Endothelial cell of umbilical vein (primary cell): ENCODE measurements around a stretch of chr22.

GRCh38 chr22:46027063-46028065 is 50.4 kb upstream of the WNT7B start:
- PRO-cap: bidirectional peak, plus-strand start at chr22:46027423, minus-strand start at chr22:46027446; bidirectional peak, plus-strand start at chr22:46027660, minus-strand start at chr22:46027525
CAGE:
- cytosol, long polyA minus RNA: no peak
- cytosol, long polyA plus RNA: no peak
- long polyA plus RNA: no peak
- nucleus, long polyA minus RNA: no peak
- nucleus, long polyA plus RNA: no peak

- PRO-cap: bidirectional peak, plus-strand start at chr22:46053558, minus-strand start at chr22:46053462; bidirectional peak, plus-strand start at chr22:46053843, minus-strand start at chr22:46053796
CAGE:
- cytosol, long polyA minus RNA: start-site peak on the plus strand at chr22:46053531-46053854, 12 reads
- cytosol, long polyA plus RNA: no peak
- long polyA plus RNA: no peak
- nucleus, long polyA minus RNA: start-site peak on the plus strand at chr22:46053847-46053864, 50 reads
- nucleus, long polyA plus RNA: no peak
Measured at GRCh38 chr22:46053210-46054001, 76.4 kb upstream of the WNT7B start.

DNA sequence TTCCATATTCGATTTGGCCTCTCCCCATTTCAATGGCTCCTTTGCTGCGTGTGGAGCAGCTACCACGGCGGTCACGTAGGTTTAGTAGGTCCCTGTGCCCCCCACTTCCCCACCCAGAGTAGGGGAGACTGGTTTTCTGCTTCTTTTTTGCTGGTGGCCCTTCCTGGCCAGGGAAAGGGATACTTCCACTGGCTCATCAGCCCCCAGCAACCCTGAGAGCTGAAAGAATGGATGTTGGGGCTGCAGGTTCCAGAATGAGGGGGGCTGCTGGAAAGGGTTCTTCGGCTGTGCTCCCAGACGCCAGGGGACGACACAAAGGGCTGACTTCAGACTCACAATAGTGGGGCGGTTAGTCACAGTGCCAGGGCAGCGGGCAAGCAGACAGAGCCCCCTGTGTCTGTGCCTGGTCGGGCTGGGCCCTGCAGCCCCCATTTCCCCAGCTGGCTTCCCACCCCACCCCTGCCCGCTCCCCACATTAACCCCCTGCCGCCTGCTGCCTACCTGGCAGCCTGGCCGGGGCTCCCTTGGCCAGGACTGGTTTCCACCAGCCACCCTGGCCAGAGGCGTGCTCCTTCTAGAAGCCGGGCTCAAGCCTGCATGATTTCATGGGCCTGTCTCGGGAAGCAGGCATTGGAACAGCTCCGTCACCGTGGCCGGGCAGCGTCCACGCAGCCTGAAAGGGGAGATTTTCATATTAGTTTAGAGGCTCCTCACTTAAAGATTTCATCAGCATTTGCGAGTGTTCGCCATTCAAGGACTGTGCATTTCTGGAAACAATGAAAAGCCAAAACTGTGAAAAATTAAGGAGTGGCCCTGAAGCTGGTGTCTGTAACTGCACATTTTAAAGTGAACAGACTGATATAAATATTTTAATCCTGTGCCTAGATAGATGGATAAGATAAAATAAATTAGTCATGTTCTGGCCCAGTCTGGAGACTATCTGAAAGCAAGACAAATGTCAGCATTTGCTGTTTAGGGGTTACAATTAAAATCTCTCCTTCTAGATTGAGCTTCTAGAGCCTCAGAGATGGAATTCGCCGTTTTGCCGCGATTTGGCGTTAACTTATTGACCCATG is 79.2 kb upstream of the WNT7B start:
- PRO-cap: bidirectional peak, plus-strand start at position 352 of the sequence, minus-strand start at position 312 of the sequence
CAGE:
- cytosol, long polyA minus RNA: no peak
- cytosol, long polyA plus RNA: no peak
- long polyA plus RNA: no peak
- nucleus, long polyA minus RNA: no peak
- nucleus, long polyA plus RNA: no peak

DNA sequence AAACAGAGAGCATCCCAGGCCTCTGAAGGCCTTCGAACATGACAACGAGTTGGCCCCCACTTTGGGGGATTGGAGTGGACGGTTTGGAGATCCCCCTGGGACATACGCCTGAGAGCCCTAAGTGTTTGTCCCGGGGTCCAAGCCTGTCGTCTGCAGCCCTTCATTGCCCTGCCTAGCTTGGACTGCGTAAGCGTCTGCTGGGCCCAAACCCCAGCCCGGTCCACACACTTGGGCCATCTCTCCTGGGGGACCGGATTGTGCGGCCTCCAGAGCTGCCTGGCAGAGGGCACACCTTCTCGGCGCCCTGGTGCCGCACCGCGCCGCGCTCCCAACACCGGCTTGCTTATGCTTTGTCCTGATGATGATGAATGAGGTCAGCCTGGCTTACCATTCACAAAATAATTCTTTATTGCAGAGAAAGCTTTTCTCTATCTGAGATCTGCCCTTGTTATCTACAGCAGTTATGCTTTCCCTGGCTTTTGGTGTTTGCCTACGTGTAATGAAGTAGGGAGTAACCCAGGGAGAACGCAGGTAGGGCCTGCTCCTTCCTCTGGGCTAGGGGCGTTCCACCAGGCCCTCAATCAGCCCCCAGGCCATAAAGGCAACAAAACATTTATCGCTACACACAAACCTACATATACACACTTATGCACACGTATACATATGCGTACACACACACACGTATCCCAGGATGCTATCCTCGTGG is 85.9 kb upstream of the PPARA start:
- PRO-cap: no peak
CAGE:
- cytosol, long polyA minus RNA: no peak
- cytosol, long polyA plus RNA: no peak
- long polyA plus RNA: no peak
- nucleus, long polyA minus RNA: no peak
- nucleus, long polyA plus RNA: no peak

DNA sequence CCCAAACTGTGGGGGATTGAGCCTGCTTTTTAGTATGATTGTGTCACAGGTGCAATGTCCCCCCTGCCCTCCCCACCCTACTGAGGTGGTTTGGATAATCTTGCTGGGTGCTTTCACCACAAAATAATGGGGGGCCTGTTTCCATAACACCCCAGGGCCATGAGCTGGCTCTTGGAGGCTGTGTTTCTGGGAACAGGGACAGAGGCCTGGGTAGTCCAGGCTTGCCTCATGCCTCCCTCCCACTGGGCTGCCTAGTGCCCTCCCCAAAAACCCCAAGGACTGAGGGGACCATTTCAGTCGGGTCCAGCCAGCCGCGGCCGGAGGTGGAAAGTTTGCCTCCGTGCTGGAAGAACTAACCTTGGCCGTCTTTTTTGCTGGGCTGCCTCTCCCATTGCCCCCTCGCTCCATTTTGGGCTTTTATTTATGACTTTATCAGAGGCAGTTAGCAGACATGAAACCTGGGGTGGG is 76.8 kb upstream of the PPARA start:
- PRO-cap: unidirectional peak, plus-strand start at position 296 of the sequence
CAGE:
- cytosol, long polyA minus RNA: no peak
- cytosol, long polyA plus RNA: no peak
- long polyA plus RNA: no peak
- nucleus, long polyA minus RNA: no peak
- nucleus, long polyA plus RNA: no peak

DNA sequence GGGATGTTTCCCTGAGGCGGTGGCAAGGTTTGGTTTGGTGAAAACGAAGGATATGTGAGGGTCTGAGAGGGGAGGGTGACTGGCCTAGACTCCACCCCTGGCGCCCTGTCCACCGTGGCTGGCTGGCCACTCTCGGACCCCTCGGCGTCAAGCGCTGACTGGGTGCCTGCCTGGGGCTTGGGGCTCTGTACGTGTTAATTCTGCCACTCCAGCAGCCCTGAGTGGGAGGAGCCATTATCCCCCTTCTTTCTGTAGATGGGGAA is 70.9 kb upstream of the PPARA start:
- PRO-cap: no peak
CAGE:
- cytosol, long polyA minus RNA: no peak
- cytosol, long polyA plus RNA: no peak
- long polyA plus RNA: no peak
- nucleus, long polyA minus RNA: no peak
- nucleus, long polyA plus RNA: no peak

DNA sequence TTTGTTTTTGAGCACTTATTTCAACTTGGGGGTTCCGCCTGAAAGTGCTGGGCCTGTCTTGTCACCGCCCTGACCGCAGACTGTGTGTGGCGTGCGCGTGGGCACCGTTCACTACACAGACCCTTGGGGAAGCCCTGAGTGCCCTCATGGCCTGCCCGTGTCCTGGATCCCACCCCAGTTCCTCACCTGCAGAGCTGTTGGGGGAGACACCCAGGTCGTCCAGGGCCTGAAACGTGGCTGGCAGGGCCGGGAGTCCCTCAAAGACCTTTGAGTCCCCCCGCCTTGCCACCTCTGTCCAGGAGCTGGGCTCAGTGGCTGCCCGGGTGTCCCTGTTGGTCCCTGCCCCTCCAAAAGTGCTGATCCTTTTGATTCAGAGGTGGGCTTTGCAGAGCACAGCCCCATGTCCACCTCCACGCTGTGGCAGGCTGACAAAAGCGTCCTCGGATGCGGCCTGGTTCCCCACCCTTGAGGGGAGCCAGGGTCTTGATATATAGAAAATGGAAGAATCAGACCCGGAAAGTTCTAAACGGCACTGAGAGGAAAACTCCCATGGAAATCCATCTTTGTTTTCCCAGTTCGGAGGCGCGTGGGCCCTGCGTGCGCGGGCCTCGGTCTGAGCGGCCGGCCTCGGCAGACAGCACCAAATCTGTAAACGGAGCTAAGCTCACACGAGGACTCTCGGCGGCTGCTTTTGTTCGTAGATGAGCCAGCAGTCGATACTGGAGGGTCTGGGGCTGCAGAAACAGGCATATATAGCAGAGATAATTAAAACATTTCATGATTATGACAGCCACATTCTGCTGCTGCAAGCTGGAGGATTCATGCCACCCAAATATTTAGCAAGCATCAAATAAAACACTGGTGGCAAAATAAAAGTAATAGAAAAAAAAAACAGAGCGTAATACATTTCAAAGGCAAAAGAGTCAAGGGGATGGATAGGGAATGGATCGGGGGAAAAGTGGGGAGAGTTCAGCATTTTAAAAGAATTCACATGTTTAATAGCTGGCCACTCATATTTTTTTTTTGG is 68.6 kb upstream of the PPARA start:
- PRO-cap: no peak
CAGE:
- cytosol, long polyA minus RNA: start-site peak on the plus strand centred at position 663 of the sequence, 78 bp wide, 6 reads; start-site peak on the plus strand centred at position 912 of the sequence, 100 bp wide, 7 reads
- cytosol, long polyA plus RNA: no peak
- long polyA plus RNA: no peak
- nucleus, long polyA minus RNA: no peak
- nucleus, long polyA plus RNA: no peak

- PRO-cap: no peak
CAGE:
- cytosol, long polyA minus RNA: no peak
- cytosol, long polyA plus RNA: no peak
- long polyA plus RNA: no peak
- nucleus, long polyA minus RNA: no peak
- nucleus, long polyA plus RNA: no peak
Measured at GRCh38 chr22:46171948-46172562, 21.7 kb downstream of the PPARA start.

- PRO-cap: no peak
CAGE:
- cytosol, long polyA minus RNA: no peak
- cytosol, long polyA plus RNA: no peak
- long polyA plus RNA: no peak
- nucleus, long polyA minus RNA: no peak
- nucleus, long polyA plus RNA: no peak
Measured at GRCh38 chr22:46225190-46226163, 24.6 kb downstream of the CDPF1 start.

DNA sequence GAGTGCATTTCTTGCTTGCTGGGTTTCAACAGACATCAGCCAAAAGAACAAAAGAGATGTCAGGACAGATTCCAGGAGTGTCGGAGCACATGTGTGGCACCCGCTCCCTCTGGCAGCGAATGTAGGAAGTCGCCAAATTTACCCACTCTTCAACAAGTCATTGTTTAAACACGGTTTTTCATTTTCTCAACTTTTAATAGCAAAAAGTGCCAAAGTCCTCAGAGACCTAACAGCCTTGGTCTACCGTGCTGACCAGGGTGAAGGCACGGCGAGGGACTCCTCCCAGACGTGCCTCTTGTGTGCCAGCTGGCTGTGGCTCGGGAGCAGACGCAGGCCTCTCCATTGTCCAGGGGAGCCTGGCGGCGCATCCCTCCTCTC is 11.7 kb downstream of the CDPF1 start:
- PRO-cap: no peak
CAGE:
- cytosol, long polyA minus RNA: no peak
- cytosol, long polyA plus RNA: no peak
- long polyA plus RNA: no peak
- nucleus, long polyA minus RNA: no peak
- nucleus, long polyA plus RNA: no peak

GRCh38 chr22:46244166-46244699 is 5.9 kb downstream of the CDPF1 start:
- PRO-cap: no peak
CAGE:
- cytosol, long polyA minus RNA: no peak
- cytosol, long polyA plus RNA: no peak
- long polyA plus RNA: no peak
- nucleus, long polyA minus RNA: no peak
- nucleus, long polyA plus RNA: no peak

- PRO-cap: no peak
CAGE:
- cytosol, long polyA minus RNA: no peak
- cytosol, long polyA plus RNA: no peak
- long polyA plus RNA: no peak
- nucleus, long polyA minus RNA: no peak
- nucleus, long polyA plus RNA: no peak
Measured at GRCh38 chr22:46336145-46337144, 931 bp downstream of the TRMU start.

- PRO-cap: no peak
CAGE:
- cytosol, long polyA minus RNA: no peak
- cytosol, long polyA plus RNA: no peak
- long polyA plus RNA: no peak
- nucleus, long polyA minus RNA: no peak
- nucleus, long polyA plus RNA: no peak
Measured at GRCh38 chr22:46361847-46362957, 26.7 kb downstream of the TRMU start.

DNA sequence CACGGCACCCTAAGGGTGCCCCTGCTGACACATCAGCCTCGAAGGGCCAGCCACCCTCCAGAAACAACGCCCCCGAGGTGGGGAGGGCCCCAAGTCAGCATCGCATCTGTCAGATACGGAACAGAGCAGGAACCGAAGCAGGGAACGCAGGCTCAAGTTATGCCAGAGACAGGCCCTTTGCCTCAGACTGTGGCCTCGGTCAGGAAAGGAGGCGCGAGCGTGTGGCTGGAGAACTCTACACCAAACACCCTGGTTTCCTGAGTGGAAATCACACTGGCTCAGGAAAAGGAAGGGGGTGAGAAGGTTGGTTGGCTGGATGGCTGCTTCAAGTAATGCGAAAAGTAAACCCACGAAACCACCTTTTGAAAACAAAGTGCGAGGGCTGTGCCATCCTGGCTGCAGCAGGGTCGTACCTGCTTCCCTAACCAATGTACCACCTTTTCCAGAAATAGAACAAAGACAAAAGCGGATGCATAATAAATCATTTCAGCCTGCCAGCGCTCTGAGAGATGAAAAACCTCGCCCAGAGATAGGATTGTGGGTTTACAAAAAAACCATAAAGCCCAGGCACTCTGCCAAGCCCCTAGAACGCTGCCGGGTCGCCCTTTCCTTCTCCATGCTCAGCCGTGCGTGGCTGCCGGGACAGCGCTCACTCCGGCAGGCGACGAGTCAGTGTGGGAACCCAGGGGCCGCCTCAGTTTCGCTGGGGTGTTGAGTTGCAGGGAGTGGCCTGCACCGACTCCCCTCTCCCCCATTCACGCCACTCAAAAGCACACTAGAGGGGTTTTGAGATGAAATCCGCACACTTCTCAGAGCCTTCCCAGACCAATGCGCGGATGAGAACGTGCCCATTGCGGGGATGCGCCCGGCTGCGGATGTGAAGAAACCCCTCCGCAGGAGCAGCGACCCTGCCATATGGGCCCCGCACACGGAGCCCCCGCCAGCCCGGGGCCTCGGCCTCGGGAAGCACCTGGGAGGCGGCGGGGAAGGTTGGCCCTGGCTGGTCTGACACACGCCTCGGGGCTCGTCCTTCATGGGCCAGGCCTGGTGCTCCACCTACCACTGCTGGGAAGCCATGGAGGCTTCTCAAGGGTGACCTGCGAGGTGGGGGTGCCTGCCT is 38.8 kb downstream of the TRMU start:
- PRO-cap: no peak
CAGE:
- cytosol, long polyA minus RNA: no peak
- cytosol, long polyA plus RNA: no peak
- long polyA plus RNA: no peak
- nucleus, long polyA minus RNA: no peak
- nucleus, long polyA plus RNA: no peak

DNA sequence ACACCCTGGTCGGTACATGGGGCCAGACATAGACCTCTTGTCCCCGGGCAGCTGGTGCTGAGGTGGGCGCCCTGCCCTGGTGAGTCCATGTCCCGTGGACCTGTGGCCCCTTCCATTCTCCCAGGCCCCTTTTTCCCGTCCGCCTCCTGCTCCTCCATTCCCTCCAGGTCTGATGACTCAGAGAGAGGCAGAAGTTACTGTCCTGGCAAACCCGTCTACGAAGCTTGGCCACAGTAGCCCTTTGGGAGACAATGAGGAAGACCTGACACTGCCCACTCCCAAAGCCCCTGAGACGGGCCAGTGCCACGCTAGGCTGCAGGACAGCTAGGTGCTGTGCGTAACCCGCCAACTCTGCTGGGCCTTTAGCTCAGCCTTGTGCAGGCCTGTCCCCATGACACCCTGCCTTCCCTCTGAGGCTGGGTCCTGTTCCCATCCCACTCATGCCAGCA is 11.4 kb downstream of the CELSR1 start:
- PRO-cap: no peak
CAGE:
- cytosol, long polyA minus RNA: no peak
- cytosol, long polyA plus RNA: no peak
- long polyA plus RNA: no peak
- nucleus, long polyA minus RNA: no peak
- nucleus, long polyA plus RNA: no peak

DNA sequence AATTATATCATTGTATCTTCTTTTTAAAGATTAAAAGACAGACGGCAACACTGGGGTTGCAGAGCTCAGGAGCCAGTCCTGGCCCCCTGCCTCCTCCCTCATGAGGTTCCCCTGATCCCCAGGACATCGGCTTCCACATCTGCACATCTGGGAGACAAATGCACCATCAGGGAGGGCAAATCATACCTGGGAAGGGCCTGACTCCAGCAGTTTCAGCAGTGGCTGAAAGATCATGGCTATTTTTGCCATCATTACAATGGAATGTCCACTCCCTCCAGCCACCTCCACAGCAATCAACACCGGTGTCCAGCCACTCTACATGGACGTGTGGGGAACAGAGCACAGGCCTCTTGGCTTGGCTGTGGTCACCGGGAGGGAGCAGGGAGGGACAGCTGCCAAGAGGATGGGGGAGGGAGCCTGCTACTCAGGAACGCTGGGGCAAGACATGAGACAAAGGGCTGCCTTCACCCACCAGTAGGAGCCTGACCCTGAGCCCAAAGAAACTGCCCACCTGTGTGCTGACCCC is 9.3 kb upstream of the CELSR1 start:
- PRO-cap: no peak
CAGE:
- cytosol, long polyA minus RNA: no peak
- cytosol, long polyA plus RNA: no peak
- long polyA plus RNA: no peak
- nucleus, long polyA minus RNA: no peak
- nucleus, long polyA plus RNA: no peak

DNA sequence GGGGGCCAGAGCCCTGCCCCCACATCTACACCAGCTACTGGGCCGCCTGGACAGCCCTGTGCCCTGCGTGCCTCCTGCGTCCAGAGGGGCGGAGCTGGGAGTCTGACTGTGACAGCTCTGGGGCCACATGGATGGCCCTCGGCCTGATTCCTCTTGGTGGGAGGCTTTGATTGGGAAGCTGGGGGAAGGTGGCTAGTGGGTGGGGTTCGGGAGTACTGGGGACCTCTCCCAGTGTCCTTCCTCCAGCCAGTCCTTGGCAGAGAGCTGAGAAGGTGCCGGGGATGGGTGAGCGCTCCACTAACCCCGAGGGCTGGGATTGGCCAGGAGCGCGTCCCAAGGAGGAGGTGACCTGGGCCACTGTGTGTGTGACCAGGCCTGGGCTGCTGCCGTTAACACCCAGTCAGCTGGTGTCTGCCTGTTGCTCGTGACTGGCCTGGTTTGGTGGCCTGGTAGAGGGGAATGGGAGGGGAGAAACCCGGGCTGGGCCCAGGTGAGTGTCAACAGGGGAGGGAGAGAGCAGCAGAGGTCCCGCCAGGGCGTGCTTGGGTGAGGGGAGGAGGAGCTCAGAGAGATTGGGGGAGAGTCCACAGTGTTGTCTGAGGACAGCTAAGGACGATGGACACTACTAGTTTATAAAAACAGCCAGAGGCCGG is 29.9 kb upstream of the GRAMD4 start:
- PRO-cap: no peak
CAGE:
- cytosol, long polyA minus RNA: no peak
- cytosol, long polyA plus RNA: no peak
- long polyA plus RNA: no peak
- nucleus, long polyA minus RNA: no peak
- nucleus, long polyA plus RNA: no peak

DNA sequence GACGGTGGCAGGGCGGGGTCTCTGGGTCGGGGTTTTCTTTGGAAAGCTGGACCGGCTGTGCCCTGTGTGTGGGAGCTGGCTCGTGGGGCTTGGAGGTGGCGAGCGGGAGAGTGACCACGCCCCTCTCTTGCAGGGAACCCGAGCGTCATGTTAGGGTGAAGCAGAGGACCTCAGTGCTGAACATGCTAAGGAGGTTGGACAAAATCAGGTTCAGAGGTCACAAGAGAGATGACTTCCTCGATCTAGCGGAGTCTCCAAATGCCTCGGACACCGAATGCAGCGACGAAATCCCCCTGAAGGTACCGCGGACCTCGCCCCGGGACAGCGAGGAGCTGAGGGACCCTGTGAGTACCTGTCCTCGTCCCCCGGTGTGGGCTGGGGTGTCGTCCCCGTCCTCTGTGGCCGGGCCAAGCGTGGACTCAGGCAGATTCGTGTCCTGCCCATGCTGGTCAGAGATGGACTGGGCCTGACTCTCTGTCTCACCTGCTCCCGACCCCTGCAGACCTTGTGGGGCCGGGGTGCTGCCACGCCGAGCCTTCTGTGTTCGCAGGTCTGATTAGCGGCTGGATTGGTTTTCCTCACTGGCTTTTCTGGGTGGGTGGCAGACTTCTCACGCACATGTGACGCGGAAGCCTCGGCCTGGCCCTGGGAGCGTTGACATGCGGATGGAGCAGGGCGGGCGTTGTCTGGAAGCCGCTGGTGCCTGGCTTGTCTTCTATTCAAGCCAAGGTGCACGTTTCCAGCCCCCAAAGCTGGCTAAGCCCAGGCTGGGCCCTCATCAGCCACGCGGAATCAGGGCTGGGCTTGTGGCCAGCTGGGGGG is 6.6 kb downstream of the GRAMD4 start:
- PRO-cap: no peak
CAGE:
- cytosol, long polyA minus RNA: no peak
- cytosol, long polyA plus RNA: no peak
- long polyA plus RNA: no peak
- nucleus, long polyA minus RNA: no peak
- nucleus, long polyA plus RNA: no peak

DNA sequence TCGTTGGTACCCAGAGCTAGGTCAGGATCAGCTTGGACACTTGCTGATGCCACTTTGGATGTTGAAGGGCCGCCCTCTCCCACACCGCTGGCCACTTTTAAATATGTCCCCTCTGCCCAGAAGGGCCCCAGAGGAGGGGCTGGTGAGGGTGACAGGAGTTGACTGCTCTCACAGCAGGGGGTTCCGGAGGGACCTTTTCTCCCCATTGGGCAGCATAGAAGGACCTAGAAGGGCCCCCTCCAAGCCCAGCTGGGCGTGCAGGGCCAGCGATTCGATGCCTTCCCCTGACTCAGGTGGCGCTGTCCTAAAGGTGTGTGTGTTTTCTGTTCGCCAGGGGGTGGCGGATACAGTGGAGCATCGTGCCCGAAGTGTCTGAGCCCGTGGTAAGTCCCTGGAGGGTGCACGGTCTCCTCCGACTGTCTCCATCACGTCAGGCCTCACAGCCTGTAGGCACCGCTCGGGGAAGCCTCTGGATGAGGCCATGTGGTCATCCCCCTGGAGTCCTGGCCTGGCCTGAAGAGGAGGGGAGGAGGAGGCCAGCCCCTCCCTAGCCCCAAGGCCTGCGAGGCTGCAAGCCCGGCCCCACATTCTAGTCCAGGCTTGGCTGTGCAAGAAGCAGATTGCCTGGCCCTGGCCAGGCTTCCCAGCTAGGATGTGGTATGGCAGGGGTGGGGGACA is 46.4 kb downstream of the GRAMD4 start:
- PRO-cap: no peak
CAGE:
- cytosol, long polyA minus RNA: no peak
- cytosol, long polyA plus RNA: no peak
- long polyA plus RNA: no peak
- nucleus, long polyA minus RNA: no peak
- nucleus, long polyA plus RNA: no peak

DNA sequence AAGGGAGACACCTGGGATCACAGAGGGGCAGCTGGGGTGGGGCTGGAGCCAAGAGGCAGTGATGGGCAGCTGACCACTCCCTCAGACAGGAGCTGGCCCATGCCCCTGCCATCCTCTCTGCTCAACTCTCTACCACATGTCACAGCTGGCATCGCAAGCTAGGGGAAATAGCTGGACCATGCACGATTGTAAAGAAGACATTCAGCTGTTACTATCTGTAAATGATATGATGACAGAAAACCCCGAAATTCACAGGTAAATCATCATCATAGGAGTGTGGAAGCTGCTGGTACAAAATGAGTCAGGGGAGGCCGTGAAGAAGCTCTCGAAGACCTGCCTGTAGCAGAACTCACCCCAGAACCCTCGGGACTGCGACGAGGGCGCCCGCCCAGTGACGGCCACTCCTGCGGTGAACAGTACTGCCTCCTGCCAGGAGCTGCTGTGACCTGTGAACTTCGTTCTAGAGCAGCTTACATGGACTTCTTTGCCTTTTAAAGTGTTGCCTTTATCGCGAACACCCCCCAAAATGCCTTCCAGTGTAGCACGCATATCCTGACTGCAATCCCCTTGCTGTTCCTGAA is 55.8 kb downstream of the CERK start:
- PRO-cap: unidirectional peak, minus-strand start at position 126 of the sequence
CAGE:
- cytosol, long polyA minus RNA: no peak
- cytosol, long polyA plus RNA: no peak
- long polyA plus RNA: no peak
- nucleus, long polyA minus RNA: no peak
- nucleus, long polyA plus RNA: no peak